ENCODE results near the gene CBS.

DNA sequence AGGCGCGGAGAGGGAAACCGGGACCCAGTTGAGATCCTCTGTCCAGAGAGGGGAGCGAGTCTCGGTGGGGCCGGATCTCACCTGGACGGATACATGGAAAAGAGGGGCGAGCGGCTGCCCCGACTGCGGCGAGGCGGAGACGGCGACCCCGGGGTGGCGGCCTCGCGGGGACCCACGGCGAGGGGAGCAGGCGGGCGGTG, at the start of gene CBS:
Gene CBS (minus strand): TSS at position 147 of the 200 bp plus-strand sequence.
- PRO-cap = no peak
- RAMPAGE, long total RNA, 3 experiments = no peak in any of the 3 experiments

DNA sequence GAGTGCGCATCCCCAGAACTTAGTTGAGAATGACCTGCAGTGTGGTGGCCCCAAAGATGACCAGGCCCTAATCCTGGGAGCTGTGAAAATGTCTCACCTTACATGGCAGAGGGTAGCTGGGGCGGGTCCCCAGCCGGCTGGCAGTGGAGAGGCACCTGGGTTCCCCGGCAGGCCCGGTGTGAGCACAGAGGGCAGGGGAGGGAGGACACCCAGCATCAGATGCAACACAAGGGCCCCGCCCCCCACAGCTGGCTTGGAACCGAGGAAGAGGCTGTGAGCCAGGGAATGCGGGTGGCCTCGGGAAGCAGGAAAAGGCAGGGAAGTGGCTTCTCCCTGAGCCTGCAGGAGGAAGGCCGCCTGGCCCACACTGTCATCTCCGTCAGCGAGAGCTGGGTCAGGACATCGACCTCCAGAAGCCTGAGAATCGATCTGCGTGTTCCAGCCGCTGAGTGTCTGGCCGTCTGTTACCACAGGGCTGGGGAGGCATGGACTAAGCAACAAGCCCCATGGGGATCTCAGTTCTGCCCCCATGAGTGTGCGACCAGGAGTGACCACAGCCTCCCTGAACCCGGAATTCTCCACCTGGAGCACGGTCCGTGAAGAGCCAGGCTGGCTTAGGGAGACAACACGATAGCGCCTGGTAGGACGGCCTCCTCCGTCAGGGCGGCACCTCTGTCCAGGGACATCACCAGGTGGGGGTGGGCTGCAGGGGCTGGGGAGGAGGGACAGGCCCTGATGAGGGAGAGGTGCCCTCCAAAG, 87.2 kb downstream of the SIK1 start:
- PRO-cap = no peak
- RAMPAGE, long total RNA, 3 experiments = no peak in any of the 3 experiments

DNA sequence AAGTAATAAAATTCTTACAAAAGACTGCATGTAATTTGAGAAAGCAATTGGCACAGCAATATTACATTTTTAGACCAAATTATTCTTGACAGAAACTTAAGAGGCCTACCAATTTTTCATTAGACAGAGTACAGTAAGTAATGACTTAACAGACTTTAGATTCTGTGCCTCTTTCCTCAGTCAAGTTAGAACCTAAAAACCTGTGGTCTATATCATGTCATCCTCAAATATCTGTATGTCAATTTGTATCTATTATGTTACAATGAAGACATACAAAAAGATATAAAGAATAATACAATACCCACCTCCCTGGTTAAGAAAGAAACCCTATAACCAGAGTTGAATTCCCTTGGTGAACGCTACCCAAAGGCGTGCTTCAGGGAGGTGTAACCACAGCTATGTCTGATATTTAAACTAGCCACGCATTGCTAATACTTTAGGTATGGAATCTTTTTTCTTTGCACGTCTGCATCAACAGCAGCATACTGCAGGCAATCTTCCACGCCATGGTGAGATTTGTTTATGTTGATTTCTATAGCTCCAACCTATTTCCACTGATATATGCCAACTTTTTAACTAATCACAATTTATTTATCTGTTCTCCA, 35.6 kb downstream of the H2BC12L start:
- PRO-cap = no peak
- RAMPAGE, long total RNA, 3 experiments = no peak in any of the 3 experiments

GRCh38 chr21:43755594-43756391, 20.3 kb downstream of the CSTB start:
- PRO-cap = no peak
- RAMPAGE, long total RNA, 3 experiments = no peak in any of the 3 experiments

DNA sequence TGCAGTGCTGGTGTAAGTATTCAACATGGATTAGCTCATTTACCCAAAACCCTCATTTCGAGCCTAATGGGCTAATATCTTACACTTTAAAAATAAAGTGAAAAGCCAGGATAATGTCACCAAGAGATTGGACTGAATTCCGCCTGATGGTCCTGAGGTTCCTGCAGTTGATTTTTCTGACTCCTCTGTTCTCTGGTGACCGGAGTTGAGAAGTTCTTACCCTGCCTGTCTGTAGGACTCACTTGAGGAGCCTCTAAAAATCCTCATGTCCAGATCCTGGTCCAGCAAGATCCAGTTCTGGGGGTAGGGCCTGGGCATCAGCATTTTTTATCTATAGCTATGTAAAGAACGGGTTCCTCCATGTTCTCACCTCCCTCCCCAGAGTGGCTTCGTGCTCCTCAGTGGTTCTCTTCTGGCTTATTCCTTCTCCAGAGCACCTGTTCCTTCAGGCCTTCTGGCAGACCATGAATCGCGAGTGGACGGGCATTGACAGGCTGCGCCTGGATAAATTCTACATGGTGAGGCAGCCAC, 3.6 kb downstream of the RRP1 start:
- PRO-cap = no peak
- RAMPAGE, long total RNA, 3 experiments = no peak in any of the 3 experiments

DNA sequence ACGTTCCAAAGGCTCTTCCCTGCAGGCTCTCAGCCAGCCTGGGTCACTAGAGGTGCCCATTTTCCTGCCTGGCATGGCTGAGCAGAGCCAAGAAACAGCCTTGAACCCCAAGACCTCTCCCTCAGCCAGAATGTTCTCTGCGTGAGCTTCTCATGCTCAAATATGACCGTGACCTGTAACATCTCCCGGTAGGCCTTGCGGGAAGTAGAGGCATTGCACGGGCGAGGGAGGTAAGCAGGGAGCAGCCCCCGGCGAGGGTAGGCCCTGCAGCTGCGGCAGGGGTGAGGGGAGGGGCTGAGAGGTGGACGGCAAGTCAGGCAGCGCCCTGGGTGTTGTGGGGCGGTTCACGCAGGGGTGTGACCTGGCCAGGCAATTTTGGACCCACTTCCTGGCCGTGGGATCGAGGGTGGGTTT, 20.0 kb downstream of the RRP1 start:
- PRO-cap = no peak
- RAMPAGE, long total RNA, 3 experiments = no peak in any of the 3 experiments

DNA sequence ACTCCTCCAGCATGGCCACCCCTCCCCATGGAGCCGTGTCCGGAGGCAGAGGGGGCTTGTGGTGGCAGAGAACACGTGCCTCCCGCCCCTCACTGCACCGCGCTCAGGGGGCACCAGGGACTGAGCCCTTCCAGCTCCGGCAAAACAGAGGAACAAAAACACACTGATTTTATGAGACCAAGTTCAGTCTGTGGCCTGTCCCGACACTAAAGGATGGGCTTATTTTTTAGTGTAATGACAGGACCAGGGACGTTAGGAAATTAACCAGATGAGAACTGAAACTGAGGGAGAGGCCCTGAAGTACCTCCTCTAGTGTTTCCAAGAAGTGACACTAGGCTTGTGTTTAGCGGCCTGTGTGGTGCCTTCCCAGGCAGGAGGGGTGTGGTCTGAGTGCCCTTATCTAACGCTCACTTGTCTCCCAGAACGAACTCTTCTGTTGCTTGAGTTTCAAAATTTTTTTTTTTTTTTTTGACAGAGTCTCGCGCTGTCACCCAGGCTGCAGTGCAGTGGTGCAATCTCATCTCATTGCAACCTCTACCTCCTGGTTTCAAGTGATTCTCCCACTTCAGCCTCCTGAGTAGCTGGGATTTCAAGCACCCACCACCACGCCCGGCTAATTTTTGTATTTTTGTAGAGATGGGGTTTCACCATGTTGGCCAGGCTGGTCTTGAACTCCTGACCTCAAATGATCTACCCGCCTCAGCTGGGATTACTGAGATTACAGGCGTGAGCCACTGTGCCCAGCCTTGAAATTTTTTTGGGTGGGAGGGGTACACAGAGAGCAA, 9.9 kb upstream of the AGPAT3 start:
- PRO-cap = no peak
- RAMPAGE, long total RNA, 3 experiments = no peak in any of the 3 experiments

- PRO-cap = unidirectional peak, plus-strand start at chr21:43861606
- RAMPAGE, long total RNA, 3 experiments = no peak in any of the 3 experiments
These were observed 3.5 kb upstream of the AGPAT3 start for GRCh38 chr21:43861389-43862036.

- PRO-cap = no peak
- RAMPAGE, long total RNA, 3 experiments = no peak in any of the 3 experiments
These were observed 28.7 kb downstream of the AGPAT3 start for GRCh38 chr21:43893408-43894414.

DNA sequence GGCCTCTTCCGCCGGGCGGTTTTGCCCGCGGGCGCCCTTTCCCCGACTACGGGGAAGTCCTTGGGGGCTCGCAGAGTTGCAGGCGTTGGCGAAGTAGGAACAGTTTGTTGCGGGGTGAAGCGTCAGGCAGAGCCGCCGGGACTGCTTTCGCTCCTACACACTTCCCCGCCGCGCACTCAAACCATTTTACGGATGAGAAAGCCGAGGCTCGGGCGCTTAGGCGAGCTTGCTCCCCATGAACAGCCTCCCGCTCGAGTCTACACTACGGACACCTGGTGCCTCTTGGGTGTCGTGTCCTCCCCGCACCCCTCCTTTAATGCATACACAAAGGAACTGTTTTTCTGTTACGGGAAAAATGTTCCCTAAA, 799 bp downstream of the TRAPPC10 start:
- PRO-cap = no peak
- RAMPAGE, long total RNA, 3 experiments = no peak in any of the 3 experiments

DNA sequence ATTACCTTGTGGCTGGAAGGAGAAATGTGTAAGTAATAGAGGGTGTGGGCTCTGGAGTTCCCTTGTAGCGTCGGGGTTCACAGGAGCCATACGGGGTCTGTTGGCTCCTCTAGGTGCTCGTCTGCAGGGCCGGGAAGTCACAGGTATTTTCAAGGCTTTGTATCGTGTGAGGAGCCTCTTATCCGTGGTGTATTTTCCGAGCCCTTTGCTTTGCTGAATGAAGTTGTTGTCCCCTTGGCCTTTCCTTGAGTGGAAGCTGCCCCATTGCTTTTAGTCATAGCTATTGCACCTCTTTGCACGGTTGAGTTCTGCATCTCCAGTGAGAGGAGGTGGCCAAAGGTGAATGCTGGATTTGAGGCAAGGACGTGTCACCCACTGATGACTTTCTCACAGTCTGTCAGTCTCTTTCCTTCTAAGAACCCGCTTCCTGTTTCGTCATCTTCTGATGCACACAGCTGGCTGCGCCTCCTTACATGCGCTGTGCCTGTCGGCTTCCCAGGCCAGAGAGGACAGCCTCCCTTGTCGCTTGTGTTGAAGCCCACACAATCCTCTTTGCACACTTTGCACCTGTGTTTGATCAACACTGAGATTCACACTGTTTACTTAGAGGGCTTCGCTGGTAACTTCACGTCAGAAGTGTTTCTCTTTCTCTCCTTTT, 41.9 kb upstream of the PWP2 start:
- PRO-cap = no peak
- RAMPAGE, long total RNA, 3 experiments = no peak in any of the 3 experiments

DNA sequence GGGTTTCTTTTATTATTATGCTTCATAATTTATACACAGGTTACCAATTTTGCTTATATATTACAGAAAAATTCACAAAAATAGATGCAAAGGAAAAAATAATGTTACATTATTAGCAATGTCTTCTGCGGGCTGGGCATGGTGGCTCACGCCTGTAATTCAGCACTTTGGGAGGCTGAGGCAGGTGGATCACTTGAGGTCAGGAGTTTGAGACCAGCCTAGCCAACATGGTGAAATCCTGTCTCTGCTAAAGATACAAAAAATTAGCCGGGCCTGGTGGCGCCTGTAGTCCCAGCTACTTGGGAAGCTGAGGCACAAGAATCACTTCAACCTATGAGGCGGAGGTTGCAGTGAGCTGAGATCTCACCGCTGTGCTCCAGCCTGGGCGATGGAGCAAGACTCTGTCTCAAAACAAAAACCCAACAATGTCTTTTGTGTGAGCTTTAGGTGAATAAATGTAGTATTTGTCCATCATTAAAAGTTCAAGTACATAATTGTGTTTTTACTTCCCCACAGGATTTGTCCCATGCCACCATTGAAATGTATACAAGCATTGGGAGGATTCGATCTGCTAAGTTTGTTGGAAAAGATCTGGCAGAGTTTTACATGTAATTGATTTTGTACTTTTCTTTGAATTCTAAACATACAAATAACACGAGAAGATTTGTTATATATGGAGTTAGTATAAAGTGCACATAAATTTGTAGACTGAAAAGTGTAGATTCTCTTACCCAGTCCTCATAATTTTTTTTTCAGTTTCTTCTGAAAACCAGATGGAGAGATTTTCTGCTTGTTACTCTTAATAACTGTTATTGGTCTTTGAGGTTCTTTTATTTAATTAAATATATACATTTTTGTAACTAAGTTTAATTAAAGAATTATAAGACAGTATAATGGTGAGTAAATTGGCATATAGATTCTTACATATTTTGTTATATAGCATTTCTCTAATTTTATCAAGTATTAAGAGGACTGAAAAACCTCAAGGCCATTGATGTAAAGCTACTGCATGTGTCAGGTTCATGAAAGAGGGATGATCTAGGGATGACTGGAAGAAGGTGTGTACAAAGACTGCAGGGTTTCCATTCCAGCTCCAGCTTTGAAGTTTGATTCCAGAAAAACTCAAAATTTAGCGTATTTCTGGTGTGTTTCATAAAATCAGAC, 29.6 kb upstream of the PWP2 start:
- PRO-cap = no peak
- RAMPAGE, long total RNA, 3 experiments = no peak in any of the 3 experiments

GRCh38 chr21:44300281-44301170, 673 bp downstream of the PFKL start:
- PRO-cap = bidirectional peak, plus-strand start at chr21:44300441, minus-strand start at chr21:44300410; unidirectional peak, minus-strand start at chr21:44300552
- RAMPAGE, long total RNA, 3 experiments = no peak in any of the 3 experiments

DNA sequence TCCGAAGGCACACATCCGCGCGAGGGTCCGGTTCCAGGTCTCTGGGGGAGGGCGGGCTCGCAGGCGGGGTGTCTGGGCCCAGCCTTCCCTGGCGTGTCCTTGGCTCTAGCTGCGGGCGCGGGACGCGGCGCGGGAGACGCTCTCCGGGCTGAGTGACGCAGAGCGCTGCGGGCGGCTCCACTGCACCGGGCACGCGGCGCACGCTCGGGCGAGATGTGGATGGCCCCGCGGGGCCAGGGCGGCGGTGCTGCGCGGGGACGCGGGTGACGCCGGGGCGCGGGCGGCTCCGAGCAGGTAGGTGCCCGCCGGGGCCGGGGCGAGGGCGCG, 3.5 kb upstream of the TRPM2 start:
- PRO-cap = no peak
- RAMPAGE, long total RNA, 3 experiments = no peak in any of the 3 experiments

GRCh38 chr21:44406553-44406823, 48.8 kb upstream of the LRRC3 start:
- PRO-cap = no peak
- RAMPAGE, long total RNA, 3 experiments = no peak in any of the 3 experiments

- PRO-cap = no peak
- RAMPAGE, long total RNA, 3 experiments = no peak in any of the 3 experiments
These were observed 16.9 kb upstream of the LRRC3 start for GRCh38 chr21:44438492-44438807.

GRCh38 chr21:44438808-44439259, 16.5 kb upstream of the LRRC3 start:
- PRO-cap = no peak
- RAMPAGE, long total RNA, 3 experiments = no peak in any of the 3 experiments

GRCh38 chr21:44484489-44484823, 29.1 kb downstream of the LRRC3 start:
- PRO-cap = no peak
- RAMPAGE, long total RNA, 3 experiments = no peak in any of the 3 experiments

DNA sequence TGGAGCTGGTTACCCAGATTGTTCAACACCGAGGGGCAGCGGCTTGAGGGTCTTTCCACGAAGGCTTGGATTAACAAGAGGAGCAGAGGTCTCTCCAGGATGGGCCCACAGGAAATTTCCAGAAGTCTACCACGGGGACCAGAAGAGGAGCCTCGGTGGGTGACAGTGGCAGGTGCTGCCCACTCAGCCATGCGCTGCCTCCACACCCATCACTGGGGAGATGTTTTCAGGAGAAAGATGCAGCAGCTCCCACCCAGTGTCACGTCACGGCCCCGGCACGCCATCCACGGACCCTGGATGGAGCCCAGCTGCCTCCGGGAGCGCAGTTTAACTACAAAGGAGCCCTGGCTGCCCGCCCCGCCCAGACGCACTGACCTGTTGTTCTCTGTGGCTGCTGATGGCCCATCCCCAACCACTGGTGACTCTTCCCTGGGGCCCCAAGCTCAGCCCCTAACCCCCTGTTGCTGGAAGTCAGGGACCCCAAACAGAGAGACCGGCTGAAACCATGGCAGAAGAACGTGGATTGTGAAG, 6.7 kb downstream of the TSPEAR start:
- PRO-cap = no peak
- RAMPAGE, long total RNA, 3 experiments = no peak in any of the 3 experiments

GRCh38 chr21:44836632-44837287, 18.9 kb upstream of the SUMO3 start:
- PRO-cap = unidirectional peak, plus-strand start at chr21:44837000
- RAMPAGE, long total RNA, 3 experiments = no peak in any of the 3 experiments